ENCODE data around the genes P2RX6 and FAM246A.

DNA sequence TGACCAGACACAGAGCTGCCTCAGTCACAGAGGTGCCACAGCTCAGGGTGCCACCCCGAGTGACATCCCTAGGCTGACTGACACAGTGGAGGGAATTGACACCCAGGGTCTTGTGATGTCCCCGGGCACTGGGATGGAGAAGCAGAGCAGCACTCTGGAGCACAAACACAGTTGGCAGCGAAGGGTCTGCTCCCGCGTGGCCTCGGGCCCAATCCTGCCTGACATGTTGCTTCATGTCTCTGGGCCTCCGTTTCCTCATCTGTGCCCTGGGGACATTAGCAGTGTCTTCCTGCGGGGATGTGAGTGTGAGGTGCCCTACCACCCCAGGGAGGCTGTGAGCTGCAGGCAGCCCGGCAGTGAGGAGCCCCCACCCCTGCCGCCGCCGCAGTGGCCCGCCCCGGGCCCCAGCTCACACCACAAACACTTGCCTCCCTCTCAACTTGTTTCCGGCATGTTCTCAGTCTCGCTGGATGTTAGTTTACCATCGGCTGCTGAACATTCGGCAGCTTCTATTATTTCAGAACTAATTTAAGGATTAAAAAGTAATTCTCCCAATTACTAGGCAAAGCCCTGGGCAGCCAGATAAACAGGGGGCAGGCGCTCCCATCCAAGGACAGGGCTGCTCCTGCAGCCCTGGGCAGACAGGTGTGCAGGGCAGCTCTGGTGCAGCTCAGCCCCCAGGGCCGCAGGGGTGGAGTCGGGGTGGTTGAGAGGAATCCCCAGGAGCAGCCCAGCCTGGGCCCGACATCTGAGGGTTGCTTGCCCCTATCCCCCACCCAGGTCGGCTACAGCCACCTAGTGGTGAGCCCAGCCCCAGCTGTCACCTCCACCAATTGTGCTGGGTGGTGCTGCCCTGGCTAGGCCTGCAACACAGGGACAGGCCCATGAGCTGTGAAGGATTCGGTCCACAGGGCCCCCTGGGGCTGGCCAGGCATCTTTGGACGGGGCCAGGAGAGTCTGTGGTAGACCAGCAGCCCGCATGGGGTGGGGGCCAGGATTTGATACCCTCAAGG lies 29.9 kb downstream of the RTN4R start:
- PRO-cap: unidirectional peak, plus-strand start at position 460 of the sequence

- PRO-cap: no peak
Measured at GRCh38 chr22:20319011-20319913, 598 bp downstream of the DGCR6L start.

DNA sequence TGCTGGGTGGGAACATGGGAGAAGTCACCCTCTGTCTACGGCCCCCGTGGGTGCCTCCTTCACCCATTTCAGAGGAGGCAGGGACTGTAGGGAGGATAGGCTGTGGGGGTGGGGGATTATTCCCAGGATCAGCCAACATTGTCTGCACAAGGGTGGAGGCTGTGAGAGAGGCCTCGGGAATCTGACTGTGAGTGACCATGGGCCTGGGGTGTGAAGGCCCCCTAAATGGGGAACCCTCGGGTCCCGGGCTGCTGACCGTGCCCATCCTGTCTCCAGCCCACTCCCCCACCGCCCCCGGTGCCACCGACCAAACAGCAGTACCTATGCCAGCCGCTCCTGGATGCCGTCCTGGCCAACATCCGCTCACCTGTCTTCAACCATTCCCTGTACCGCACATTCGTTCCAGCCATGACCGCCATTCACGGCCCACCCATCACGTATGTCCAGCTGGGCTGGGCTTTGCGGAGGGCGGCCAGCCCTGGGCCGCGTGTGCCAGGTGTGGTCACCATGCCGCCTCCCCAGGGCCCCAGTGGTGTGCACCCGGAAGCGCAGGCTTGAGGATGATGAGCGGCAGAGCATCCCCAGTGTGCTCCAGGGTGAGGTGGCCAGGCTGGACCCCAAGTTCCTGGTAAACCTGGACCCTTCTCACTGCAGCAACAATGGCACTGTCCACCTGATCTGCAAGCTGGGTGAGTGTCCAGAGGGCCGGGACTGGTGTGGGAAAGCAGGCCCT lies 77.3 kb downstream of the MED15 start:
- PRO-cap: no peak

- PRO-cap: no peak
Measured at GRCh38 chr22:20586644-20587463, 79.4 kb downstream of the MED15 start.

GRCh38 chr22:20704137-20704339 lies 69.9 kb upstream of the SERPIND1 start:
- PRO-cap: no peak

GRCh38 chr22:20725715-20726178 lies 48.2 kb upstream of the SERPIND1 start:
- PRO-cap: no peak

- PRO-cap: no peak
Measured at GRCh38 chr22:20752778-20753481, 21.0 kb upstream of the SERPIND1 start.

GRCh38 chr22:20798391-20799541 lies 24.9 kb downstream of the SERPIND1 start:
- PRO-cap: no peak

DNA sequence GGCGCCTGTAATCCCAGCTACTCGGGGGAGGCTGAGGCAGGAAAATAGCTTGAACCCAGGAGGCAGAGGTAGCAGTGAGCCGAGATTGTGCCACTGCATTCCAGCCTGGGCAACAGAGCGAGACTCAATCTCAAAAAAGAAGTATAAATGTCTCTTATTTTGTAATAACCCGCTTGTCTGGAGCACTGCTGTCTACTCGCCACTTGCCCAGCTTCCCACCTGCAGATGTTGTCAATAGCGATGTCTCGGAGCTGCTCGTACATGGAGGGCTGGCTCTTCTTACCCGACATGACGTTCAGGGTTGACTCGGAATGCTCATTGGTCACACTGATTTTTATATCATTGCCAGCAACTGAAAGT lies 27.8 kb downstream of the SERPIND1 start:
- PRO-cap: no peak

DNA sequence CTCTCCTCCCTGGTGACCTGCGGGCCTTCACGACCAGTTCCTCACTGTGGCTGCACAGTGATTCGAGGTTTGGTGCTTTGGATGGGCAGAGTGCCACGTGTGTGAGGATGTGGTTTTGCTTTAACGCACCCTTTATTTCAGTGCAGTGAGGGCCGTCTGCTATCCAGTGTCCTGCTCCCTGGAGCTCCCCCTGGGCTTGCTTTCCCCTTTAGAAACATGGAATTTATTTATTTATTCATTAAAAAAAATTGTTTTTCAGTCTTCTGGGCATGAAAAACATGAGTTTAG lies 7.7 kb downstream of the LZTR1 start:
- PRO-cap: no peak

DNA sequence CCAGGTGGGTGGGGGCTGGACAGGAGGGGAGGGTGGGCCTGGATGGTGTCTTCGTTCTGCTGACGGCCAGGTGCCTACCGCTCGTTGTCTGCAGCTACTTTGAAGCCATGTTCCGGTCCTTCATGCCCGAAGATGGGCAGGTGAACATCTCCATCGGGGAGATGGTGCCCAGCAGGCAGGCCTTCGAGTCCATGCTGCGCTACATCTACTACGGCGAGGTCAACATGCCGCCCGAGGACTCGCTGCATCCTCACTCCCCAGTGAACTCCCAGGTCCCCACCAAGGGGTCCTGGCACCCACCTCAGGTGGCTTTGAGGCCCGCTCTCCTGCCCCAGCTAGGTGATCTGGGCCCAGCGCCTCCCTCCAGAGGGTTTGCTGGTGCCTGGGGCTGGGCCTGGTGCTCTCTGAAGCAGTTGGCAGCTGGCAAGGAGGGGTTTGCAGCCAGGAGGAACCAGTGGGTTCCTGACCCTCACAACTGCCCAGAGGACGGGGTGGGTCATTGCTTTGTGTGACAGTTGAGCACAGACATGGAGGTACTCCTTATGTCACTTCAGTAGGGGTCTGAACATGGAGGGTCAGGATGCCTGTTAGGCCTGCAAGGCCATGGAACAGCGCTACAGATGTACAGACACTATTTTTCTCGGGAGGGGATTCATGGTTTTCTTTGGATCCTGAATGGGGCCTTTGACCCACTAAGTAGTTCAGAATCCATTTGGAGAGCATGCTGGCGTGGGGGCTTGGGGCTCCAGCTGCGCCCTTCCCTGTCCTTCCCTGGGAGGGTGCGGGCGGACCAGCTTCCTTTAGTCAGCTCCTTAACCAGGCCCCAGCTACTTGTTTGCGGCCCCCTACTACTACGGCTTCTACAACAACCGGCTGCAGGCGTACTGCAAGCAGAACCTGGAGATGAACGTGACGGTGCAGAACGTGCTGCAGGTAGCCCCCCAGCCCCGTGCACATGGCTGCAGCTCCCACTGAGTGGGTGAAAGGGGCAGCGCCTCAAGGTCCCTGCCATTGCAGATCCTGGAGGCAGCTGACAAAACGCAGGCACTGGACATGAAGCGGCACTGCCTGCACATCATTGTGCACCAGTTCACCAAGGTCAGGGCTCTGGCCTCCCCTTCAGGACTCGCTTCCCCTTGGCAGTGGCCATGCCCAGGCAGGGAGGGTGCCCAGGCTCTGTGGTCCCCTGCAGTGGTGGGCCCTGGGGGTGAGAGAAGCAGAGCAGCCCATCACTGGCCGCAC lies 5.6 kb downstream of the THAP7 start:
- PRO-cap: no peak

DNA sequence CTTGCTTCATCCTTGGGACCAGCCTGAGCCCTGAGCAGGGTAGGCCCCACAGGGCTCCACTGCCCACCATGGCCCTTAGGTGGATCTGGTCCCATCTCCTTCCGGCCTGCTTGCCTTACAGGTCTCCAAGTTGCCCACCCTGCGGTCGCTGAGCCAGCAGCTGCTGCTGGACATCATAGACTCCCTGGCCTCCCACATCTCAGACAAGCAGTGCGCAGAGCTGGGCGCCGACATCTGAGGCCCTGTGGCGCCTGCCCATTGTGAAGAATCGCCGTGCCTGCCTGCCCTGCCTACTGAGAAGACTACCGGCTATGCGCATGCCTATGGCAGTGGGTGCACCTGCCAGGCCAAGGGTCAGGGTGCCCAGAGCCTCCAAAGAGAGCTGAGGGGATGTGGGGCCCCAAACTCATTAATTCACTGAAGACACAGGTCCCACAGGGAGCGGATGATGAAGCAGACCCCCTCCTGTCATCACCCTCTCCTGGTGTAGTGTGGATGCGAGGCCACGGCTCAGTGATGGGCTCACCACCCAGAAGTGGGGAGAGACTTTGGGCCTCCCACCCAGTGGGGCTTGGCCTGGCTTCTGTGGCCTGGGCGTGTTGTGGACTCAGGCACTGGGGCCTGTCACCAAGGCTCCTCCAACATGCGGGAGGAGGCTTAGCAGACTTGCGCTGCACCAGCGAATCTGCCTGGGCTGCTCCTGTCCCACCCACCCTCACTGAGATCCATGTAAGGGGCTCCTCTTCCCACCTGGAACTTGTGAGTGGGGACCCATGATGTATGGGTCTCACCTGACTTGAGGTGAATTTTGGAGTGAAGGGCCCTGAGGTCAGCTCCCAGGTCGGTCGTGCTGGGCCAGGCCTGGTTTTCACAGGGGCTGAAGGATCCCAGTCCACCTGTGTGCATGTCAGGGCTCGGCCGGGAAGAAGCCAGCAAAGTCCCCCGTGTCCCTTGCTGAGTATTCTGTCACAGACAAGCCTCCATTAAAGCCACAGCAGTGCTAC lies 4.5 kb downstream of the THAP7 start:
- PRO-cap: no peak

DNA sequence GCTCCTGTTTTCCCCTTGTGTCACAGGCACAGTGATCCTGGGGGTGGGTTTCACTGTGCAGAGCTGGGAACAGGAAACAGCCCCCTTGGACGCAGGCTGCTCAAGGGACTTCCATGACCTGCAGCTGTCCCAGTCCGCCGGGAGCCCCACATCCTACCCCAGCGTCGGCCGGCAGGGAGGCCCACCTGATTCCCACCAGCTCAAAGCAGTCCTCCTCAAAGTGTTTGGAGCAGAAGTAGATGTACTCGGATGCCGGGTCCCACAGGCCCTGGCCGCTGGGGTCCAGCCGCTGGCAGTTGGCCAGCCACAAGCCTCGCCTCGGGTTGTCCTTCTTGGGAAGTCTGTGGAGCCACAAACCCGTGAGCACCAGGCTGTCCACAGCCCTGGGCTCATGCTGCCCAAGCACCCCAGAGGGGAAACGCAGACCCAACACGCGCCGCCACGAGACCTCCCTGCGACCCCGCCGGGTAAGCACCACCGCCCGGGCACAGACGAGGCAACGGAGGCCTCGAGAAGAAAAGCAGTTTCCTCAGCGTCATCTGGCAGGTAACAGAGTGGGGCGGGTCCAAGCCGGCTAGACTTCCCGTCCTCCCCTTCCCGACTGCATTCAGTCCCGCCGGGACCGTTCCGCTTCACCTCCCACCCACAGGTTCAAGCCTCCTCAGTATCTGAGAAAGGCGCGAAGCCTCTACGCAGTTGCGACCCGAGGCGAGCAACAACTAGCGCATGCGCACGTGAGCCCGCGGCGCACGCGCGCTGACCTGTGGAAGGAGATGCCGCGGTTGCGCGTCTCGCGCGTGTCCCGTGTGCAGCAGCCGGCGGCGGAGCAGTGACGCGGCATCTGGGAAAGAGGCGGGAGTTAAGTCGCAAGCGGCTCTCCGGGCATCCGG lies 602 bp downstream of the THAP7 start:
- PRO-cap: bidirectional peak, plus-strand start at position 610 of the sequence, minus-strand start at position 721 of the sequence

- PRO-cap: bidirectional peak, plus-strand start at chr22:21014942, minus-strand start at chr22:21014880; unidirectional peak, plus-strand start at chr22:21014942
Measured at GRCh38 chr22:21014513-21015713, at the start of gene P2RX6. Gene P2RX6 (plus strand): TSS chr22:21015165.

DNA sequence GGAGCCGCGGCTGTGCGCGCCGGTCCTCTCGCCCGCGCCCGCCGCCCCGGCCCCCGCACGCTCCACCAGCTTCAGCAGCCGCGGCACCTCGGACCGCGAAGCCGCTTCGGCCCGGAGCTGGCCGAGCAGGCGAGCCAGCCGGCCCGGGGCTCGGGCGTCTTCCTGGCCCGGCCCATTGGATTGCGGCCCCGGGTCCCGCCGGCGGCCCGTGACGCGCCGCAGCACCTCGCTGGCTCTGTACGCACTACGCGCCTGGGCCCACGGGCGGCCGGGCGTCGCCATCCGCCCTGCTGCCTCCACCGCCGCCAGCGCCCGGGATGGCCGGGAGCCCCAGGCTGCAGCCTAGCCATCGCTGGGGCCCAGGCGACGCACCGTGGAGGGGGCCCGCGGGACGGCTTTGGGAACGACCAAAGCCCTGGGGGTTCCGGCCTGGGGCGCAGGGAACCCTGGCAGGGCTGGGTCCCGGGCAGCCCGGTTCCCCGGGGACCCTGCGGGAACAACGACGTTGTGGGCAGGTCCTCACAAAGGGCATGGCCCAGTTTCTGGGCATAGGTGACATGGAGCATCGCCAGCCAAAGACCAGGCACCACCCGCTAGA lies at the start of gene FAM246A:
Gene FAM246A, minus strand, starts transcription at position 282 of the 598 bp plus-strand sequence.
- PRO-cap: no peak

DNA sequence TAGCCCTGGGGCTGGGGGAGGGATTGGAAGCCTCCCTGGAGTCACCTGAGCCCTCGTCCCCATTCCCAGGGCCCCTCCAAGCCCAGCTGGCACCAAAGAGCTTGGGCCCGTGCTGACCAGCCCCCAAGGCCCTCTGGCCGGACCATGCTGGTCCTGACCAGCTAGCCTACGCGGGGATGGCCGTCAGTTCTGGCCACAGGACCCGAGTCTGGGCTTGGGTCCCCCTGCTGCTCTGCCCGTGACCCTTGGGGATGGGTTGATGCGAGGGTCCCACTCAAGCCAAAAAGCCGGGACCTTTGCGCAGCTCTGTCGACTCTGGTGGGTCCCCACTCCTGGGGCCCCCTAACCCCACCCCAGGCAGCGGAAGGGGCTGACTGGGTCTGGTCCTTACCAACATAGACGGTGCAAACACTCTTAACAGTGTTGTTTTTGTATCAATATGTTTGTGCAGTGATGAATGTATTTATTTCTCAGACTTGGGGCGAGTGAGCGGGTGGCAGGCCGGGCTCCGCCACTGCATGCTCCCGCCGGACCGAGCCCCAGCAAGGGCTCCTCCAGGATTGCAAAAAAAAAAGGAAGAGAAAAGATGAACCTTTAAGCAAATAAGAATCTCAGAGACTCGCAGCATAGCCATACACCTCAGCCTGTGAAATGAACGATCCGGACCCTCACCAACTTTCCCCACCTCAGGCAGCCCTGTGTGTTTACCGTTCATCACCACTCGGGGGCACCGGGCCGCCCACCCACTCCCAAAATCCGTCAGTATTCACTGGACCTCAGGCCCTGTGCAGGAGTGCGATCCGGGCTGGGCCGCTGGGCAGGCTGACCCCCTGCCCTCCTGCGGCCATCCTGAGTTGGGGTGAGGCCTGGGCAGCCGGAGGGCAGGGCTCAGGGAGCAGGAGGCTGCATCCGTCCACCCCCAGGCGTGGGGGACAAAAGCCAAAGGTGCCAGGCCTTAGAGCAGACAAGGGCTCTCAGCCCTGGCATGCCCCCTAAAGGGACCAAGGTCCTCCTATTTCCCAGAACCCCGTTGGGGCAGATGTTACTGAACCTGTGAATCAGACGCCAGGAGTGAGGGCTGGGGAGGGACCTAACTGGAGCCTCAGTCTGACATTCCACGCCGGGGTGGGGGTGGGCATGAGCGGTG lies 17.1 kb upstream of the TMEM191C start:
- PRO-cap: no peak

GRCh38 chr22:21467890-21468951 lies 1.0 kb downstream of the TMEM191C start:
- PRO-cap: unidirectional peak, plus-strand start at chr22:21468260

DNA sequence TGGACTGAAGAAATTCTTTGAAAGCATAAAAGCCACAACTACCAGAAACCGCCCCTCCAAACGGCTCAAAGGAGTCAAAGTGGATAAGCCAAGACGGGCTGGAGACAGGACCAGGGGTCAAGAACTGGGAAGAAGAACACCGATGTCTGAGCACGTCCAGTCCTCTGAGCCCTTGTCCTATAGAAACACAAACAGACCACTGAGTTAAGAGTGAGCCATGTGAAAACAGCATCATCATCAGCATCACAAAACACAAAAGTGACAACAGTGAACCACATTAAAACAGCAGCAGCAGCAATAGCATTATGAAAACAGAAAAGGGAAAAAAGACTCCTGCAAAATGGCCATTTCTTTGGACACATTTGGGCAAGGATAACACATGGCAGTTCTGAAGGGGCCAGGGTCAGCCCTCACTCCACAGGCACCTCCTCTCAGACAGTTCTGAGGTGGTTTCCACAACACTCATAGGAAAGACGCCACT lies 28.5 kb upstream of the YPEL1 start:
- PRO-cap: no peak

GRCh38 chr22:21858260-21859001 lies 9.0 kb downstream of the MAPK1 start:
- PRO-cap: no peak

DNA sequence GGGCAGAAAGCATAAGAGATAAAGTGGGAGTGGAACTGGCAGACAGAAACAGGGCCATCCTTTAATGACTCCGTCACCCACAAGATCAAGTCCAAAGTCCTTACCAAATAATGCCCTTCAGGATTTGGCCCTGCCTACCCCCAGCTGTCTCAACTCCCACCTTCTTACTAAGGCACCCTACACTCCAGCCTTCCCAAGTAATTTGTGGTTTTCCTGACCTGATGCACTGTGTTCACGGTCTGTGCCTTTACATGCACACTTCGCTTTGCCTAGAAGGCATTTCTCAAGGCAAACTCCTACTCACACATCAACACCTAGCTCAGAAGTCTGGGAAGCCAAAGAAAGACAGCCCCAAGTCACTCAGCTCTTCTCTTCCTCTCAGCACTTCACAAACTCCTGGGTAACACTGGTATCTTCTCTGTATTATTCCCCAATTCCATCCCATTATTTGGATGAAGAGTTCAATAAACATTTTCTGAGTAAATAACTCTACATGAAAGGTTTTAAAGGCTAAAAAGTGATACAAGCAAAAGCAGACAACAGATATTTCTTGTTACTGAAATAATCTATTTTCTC lies 5.9 kb downstream of the MAPK1 start:
- PRO-cap: no peak

Data from left colon (tissue), 1 donor.